Measurements from ENCODE around the genes HES4, TNFRSF4 and ATAD3B.

GRCh38 chr1:793643-794046, 107.2 kb upstream of the OR4F16 start:
- CAGE, long polyA plus RNA, result no peak
- RRBS, result no CpG with 5 or more reads among the region's 3 CpGs

DNA sequence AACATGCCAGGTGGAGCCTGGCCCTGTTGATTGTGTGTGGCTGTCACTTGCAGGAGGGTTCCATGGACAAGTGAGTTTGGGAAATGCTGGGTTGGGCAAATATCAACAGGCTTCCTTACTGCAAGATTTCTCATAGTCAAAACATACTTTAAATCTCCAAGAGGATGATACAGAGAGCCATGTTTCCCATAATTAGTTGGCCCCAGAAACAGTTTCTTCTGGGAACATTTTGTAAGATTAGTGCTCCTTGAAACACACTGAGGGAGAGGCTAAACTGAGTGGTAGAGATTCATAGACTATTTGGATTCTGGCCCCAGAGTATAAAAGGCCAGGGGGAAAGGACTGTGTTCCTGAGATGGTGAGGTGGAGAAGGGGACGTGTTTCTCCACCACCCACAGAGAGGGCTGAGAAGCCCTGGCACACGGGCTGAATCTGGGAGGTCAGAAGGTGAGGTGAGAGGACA, 76.8 kb upstream of the SAMD11 start:
- CAGE, long polyA plus RNA, result no peak
- RRBS, result no CpG with 5 or more reads among the region's 2 CpGs

DNA sequence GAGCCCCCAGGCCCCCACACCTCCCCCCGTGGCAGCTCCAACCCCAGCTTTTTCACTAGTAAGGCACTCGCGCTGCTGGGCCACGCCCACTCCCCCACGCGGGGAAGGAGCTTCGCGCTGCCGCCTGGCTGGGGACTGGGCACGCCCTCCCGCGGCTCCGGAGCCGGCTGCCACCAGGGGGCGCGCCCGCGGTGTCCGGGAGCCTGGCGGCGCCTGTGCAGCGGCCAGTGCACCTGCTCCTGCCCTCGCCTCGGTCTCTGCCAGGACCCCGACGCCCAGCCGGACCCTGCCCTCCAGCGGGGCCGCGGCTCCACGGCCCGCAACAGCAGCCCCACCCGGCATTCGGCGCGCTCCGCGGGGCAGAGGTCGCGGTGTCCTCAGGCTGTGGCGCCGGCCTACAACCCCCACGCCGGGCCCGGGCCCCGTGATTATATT, 54.0 kb upstream of the SAMD11 start:
- CAGE, long polyA plus RNA, result no peak
- RRBS, result 5% methylated on average over 12 of the region's 46 CpGs

GRCh38 chr1:920931-921525, 2.7 kb upstream of the SAMD11 start:
- CAGE, long polyA plus RNA, result no peak
- RRBS, result 2% methylated on average over 6 of the region's 25 CpGs

DNA sequence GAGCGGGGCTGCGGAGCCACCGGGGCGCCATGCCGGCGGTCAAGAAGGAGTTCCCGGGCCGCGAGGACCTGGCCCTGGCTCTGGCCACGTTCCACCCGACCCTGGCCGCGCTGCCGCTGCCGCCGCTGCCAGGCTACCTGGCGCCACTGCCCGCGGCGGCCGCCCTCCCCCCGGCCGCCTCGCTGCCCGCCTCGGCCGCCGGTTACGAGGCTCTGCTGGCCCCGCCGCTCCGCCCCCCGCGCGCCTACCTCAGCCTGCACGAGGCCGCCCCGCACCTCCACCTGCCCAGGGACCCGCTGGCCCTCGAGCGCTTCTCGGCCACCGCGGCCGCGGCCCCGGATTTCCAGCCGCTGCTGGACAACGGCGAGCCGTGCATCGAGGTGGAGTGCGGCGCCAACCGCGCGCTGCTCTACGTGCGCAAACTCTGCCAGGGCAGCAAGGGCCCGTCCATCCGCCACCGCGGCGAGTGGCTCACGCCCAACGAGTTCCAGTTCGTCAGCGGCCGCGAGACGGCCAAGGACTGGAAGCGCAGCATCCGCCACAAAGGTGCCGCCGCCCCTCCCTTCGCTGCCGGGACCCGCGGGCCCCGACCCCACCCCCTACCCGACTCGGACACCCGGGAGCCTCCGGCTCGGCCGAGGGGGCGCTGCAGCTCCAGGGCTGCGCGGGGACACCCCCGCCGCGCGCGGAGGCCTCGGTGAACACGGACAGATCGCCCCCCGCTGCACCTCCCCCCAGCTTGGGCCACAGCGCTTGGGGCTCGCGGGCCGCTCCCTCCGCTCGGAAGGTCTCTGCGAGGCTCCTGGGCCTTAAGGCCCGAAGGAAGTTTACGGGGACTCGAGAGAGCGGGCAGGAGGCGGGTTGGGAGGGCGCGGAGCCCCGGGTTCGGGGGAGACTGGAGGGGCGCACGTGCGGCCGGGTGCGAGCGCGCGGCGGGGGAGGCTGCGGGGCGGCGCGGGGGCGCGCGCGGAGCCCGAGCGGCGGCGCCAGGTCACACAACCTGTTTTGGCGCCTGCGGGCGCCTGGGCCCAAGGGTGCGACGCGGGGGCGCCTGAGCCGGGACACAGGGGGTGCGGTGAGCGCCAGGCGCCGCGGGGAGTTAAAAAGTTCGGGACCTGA, 1.0 kb downstream of the SAMD11 start:
- CAGE, long polyA plus RNA, result no peak
- RRBS, result 1% methylated on average over 17 of the region's 149 CpGs

DNA sequence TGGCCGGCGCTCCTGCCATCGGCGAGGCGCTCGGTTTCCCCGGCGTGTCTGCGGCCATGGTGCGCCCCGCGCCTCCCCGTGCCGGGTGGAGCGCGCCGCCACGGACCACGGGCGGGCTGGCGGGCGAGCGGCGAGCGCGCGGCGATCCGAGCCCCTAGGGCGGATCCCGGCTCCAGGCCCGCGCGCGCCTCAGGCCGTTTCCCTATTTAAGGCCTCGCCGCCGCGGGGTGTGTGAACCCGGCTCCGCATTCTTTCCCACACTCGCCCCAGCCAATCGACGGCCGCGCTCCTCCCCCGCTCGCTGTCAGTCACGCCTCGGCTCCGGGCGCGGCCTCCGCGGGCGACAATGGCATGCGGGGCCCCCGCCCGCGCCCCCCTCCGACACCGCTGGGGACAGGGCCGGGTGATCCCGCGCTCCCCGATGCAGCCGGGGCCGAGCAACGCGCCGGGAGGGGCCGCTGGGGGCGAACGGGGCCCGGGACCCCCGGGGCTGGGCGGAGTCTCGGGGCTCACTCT, at the start of gene HES4:
Gene HES4, minus strand, starts transcription at position 182 of the 516 bp plus-strand sequence.
- CAGE, long polyA plus RNA, result no peak
- RRBS, result 2% methylated on average over 57 of the region's 79 CpGs

DNA sequence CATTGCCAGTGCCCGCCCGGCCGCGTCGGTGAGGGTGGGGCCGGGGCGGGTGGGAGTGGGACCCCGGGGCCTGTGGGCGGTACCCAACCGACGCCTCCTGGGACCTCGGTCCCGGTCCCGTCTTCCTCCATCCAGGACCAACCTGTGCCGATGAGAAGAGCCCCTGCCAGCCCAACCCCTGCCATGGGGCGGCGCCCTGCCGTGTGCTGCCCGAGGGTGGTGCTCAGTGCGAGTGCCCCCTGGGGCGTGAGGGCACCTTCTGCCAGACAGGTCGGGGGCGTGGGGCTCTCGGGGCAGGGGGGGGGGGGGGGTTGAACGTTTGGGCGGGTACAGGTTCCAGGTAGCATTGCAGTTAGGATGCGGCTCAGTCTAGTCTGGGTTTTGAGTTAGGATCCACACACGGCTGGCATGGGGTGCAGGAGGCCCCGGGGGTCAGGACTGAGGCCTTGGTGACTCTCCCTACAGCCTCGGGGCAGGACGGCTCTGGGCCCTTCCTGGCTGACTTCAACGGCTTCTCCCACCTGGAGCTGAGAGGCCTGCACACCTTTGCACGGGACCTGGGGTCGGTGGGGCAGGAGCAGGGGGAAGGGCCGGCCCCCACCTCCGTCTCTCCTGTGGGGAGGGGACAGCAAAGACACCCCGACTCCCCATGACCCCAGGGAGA, 24.2 kb downstream of the RNF223 start:
- CAGE, long polyA plus RNA, result no peak
- RRBS, result 81% methylated on average over 6 of the region's 37 CpGs

- CAGE, long polyA plus RNA, result no peak
- RRBS, result 68% methylated on average over 14 of the region's 40 CpGs
These were observed 4.0 kb downstream of the RNF223 start for GRCh38 chr1:1069768-1070885.

DNA sequence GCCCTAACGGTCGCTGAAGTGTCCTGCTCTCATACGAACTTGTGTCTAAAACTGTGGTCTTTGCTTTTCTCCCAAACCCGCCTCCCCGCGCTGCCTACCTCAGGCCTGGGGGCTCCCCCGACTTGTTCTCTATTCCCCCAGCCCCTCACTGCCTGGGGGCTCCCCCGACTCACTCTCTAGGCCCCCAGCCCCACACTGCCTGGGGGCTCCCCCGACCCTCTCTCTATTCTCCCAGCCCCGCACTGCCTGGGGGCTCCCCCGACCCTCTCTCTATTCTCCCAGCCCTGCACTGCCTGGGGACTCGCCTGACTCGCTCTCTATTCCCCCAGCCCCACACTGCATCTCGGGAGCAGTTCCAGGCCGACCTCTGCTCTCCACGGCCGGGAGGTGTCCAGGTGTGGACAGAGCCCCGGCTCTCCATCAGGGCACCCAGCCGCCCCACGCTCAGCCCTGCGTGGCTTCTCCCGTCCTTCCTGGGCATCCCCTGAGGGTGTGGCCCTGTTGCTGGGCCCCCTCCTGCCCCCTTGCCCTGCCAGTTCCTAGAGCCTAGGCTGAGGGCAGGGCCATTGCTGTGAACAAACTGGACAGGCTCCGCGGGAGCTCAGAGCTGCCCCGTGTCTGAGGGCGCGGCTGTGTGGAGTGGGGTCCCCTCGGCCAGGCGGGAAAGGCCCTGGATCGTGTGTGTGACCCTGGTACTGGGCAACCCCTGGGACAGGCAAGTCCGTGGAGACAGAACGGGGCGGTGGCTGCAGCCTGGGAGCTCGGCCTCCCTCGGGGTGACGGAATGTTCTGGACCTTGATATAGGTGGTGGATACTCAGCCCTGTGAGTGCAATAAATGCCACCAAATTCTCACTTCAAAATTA, 27.5 kb upstream of the C1orf159 start:
- CAGE, long polyA plus RNA, result no peak
- RRBS, result no CpG with 5 or more reads among the region's 36 CpGs

DNA sequence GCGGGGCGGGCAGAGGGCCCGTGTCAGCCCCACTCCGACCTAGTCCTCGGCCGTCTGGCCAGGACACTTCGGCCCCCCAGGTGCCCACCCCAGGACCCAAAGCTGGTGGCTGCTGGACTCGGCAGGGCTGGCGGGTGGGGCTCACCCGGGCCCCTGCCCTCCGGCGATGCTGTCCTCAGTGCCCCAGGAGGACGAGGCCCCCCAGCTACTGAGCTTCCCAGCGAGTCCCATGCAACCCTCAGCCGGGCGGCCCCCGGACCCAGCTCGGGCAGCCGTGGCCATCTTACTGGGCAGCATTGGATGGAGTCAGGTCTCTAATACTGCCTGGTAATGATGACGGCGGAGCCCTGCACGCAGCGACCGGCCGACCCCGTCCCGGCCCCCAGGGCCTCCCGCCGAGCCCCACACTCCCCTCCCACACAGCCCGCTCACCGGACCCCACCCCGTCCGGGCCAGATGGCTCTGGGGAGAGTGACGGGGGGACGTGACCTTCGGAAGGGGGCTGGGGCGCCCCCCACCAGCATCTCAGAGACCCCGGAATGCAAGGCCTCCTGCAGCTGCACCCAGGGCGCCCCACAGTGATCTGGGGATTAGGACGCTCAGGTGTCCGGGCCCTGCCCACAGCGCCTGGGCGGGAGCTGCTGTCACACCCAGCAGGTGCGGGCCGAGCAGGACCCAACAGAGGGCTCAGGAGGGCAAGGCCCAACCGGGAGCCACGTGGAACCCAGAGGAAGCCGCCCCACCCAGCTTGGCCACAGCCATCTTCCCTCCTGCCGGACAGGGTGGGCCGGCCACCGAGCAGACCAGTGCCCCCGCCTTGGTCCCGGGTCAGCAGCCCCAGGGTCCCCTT, 6.6 kb upstream of the TTLL10 start:
- CAGE, long polyA plus RNA, result no peak
- RRBS, result 89% methylated on average over 26 of the region's 53 CpGs

DNA sequence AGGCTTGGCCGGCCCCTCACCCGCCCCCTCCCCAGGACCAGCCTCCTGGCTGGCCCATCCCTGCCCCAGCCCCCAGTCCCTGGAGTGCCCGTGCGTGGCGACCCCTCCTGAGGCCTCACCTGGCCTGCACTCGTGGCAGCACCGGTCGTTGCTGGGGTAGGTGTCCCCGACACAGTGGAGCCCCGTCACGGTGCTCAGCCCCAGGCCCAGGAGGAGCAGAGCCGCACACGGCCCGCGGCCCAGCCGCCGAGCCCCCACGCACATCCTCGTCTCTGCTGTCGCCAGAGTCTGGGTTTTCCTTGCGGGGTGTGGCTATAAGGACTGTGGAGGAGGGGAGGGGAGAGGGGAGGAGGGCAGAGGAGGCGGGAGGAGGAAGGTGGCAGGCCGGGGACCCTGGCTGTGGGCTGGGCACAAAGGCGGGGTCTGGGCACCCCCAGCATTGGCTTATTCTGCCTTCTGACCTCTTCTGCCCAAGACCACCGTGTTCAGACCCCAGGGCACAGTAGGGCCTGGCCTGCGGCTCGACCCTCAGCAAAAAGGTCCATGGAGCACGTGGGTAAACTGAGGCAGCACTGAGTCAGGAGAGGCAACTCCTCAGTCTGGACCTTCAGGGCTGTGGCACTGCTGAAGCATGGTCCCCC, at the start of gene TNFRSF4:
Gene TNFRSF4, minus strand, starts transcription at position 290 of the 641 bp plus-strand sequence.
- CAGE, long polyA plus RNA, result no peak
- RRBS, result 6% methylated on average over 1 of the region's 28 CpGs

GRCh38 chr1:1216330-1217517, 2.8 kb upstream of the TNFRSF4 start:
- CAGE, long polyA plus RNA, result no peak
- RRBS, result 96% methylated on average over 10 of the region's 79 CpGs

GRCh38 chr1:1262476-1263245, 11.0 kb downstream of the UBE2J2 start:
- CAGE, long polyA plus RNA, result no peak
- RRBS, result 96% methylated on average over 2 of the region's 18 CpGs

DNA sequence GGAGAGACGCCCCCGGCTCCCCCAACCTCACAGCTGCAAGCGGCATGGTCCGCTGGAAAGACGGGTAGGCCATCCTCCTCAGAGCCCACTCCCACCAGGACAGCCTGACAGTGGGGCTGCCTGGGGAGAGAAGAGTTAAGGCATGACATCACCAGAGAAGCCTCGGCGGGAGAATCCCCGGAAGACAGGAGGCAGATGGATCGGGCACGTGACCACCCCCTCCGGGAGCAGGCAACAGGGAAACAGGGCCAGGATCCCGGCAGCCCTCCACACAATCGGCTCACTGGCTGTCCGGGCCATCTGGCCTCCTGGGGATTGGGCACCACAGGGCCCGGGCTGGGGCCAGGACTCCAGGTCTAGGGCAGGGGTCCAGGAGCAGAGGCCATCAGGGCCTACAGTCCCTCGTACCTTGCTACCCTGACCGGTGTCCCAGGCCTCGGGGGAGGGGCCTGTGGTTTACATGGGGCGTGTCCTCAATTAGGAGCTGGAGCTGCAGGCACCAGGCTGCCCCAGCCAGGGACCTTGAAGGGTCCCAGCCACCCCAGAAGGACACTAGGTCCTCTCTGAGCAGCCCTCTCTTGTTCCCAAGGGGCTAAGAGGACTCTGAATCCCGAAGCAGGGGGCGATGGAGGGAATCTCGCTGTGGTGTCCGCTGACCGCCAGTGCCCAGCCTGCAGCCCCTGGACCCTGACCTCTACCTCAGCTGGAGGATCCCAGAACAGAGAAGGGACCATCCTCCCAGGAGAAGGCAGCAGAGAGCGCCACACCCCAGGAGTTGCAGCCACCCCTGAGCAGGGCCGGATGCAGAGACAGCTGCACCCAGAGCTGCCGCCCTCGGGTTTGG, 2.9 kb downstream of the ACAP3 start:
- CAGE, long polyA plus RNA, result no peak
- RRBS, result 16% methylated on average over 9 of the region's 28 CpGs

DNA sequence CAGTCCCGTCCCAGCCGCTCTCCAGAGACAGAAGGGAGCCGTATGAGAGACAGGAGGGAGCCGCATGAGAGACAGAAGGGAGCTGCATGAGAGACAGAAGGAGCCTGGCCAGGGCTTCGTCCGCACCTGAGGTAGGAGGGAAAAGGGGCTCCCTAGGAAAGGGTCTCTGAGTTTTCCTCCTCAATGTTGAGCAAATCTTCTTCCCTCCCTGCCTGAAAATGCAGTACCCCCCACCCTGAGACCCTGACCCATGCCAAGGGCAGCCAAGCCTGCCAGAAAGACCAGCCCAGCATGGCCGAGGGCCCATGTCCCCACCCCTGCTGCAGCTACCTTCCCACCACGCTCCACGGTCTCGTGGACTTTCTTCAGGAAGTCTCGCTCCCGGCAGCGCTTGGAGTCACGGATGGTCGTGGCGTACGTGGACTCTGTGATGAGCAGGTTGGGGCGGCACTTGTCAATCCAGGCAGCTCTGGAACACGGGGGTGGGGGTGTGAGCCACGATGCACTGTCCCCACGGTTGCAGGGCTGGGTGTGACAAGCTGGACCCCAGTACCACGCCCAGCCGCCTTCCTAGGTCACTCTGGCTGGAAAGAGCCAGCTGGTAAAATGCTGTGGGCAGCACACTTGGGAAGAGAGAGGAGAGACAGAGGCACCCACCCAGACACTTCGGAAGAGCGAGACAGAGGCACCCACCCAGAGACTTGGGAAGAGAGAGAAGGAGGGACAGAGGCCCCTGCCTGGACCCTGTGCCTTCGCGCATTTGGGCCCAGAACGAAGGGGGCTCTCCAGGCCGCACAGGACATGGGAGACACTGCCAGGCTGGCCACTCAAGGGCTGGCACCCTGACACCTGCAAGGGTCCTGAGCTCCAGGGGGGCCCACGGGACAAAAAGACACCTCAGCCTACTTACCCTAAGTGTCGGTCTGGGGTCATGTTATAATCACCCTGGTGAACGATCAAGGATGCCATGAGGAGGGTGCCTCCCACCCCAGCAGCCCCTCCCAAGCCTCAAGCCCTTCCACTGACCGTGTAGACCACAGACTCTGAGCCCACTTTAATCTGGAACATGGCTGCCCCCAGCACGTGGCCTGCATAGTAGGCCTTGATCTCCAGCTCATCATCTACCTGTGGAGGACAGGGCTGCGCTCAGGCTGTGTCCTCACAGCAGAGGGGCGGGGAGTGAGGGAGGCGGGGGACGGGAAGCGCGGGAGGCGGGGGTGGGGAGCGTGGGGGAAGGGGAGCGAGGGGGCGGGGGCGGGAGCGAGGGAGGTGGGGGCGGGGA, 6.5 kb downstream of the PUSL1 start:
- CAGE, long polyA plus RNA, result no peak
- RRBS, result no CpG with 5 or more reads among the region's 47 CpGs

- CAGE, long polyA plus RNA, result no peak
- RRBS, result no CpG with 5 or more reads among the region's 6 CpGs
These were observed 6.2 kb downstream of the DVL1 start for GRCh38 chr1:1343035-1343414.

DNA sequence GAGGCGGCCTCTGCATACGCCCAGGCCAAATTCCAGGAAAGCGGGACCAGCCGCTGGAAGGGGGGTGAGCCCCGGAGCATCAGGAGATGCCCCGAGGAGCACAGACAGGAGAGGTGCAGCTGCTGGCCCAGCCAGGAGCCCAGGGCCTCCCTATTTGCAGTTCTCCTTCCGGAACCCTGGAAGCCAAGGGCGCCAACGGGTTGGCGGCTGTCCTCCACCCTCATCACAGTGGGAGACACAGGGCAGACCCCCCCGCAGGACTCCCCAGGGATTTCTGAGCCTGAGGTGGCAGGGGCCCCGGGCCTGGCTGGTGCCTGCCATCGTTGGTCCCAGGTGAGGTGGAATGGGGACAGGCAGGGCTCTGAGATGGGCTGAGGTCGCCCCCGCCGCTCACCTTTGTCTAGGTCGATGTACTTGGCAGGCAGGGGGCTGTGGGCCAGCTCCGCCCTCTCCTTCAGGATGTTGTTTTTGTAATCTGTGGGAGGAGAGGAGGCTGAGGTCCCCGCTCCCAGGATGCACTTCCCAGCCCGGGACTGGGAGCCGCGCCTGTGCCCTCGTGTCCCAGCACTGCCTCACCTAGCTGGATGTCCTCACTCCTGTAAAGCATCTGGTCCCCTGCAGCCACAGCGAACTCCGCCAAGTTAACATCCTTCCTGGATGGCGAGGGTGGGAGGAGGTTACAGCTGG, 4.4 kb upstream of the DVL1 start:
- CAGE, long polyA plus RNA, result no peak
- RRBS, result 28% methylated on average over 3 of the region's 26 CpGs

DNA sequence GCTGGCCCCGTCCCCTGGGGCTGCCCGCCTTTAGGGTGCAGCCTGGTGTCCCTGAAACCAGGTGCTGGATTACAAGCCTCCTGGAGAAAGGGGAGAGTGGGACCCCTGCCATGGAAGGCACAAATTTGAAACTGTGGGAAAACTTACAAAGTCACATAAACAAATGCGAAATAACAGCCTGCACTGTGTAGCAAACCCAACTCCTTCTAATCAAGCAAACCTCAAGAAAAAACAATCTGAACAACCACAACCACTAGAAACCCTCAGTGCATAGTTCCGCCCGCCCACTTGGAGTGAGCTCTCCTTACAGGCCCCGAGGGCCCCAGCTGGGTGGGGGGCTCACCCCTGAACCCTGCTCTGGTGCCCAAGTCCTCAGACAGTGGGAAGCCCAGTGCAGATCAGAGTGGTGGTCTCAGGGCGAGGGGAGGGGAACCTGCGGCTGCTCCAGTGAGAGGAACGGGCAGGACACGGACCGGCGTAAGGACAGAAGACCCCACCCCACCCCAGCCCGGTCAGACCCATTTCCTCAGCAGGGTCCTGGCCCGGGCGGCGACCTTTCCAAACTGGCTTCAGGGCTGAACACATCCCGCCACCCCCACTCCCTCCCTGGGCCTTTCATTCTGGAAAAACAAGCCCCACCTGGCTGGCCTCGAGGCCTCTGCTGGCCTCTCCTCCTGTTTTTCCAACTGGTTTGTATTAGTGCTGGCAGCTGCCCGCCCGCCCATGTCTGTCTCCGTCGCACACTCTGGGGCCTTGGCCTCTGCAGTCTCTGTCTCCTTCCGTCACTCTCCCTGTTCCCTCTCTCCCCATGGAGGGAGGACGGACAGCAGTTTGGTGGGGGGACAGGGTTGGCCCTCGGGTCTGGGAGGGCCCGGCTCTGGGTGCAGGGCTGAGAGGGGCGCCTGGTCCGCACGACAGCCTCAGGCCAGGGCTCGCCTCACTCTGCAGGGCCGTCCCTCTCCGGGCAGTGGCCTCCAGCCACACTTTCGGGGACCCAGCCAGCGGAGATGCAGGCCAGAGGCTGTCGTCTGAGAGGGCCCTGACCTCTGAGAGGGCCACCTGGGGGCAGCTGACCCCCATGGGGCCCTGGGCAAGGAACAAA, 1.2 kb upstream of the MXRA8 start:
- CAGE, long polyA plus RNA, result no peak
- RRBS, result 27% methylated on average over 5 of the region's 35 CpGs

- CAGE, long polyA plus RNA, result no peak
- RRBS, result 100% methylated on average over 1 of the region's 17 CpGs
These were observed 1.6 kb upstream of the ANKRD65 start for GRCh38 chr1:1422632-1423121.

- CAGE, long polyA plus RNA, result no peak
- RRBS, result under 1% methylated on average over 16 of the region's 143 CpGs
These were observed at the start of gene ATAD3B for GRCh38 chr1:1471371-1472599. Gene ATAD3B, plus strand, starts transcription at chr1:1471765.